ENCODE measurements around the gene ESYT3.

- RRBS = no CpG with 5 or more reads among the region's 4 CpGs
CAGE:
- cytosol, long polyA plus RNA = no peak
- long polyA plus RNA = no peak
- nucleus, long polyA plus RNA = no peak
Observed at GRCh38 chr3:136730376-136731865, 21.3 kb downstream of the STAG1 start.

- RRBS = no CpG with 5 or more reads among the region's 21 CpGs
CAGE:
- cytosol, long polyA plus RNA = no peak
- long polyA plus RNA = no peak
- nucleus, long polyA plus RNA = no peak
Observed at GRCh38 chr3:137998517-137999313, 11.2 kb upstream of the CLDN18 start.

DNA sequence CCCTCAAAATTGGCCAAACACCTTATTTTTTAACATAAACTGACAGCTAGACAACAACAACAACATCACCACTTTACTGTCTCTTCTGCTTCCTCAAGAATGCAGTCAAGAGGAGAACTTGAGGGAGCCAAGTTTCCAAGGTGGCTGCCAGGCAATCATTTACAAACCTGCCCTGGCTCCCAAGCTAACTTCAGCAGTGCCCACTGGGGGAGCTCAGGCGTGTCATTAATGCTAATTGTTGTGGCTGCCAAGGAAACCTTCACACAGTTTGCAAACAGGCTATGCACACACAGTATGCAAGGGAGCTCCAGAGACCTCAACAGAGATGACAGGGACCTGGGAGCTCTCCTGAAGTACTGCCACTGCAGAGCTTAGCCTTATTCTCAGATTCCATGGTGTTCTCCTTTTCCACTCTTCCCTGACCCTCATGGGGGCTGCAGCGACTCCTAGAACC is 2.1 kb downstream of the DZIP1L start:
- RRBS = no CpG with 5 or more reads among the region's 2 CpGs
CAGE:
- cytosol, long polyA plus RNA = no peak
- long polyA plus RNA = no peak
- nucleus, long polyA plus RNA = no peak

- RRBS = under 1% methylated on average over 28 of the region's 51 CpGs
CAGE:
- cytosol, long polyA plus RNA = no peak
- long polyA plus RNA = no peak
- nucleus, long polyA plus RNA = no peak
Observed at GRCh38 chr3:138347936-138348485, 368 bp upstream of the MRAS start.

GRCh38 chr3:138405425-138406041 is 28.9 kb upstream of the ESYT3 start:
- RRBS = no CpG with 5 or more reads among the region's 7 CpGs
CAGE:
- cytosol, long polyA plus RNA = no peak
- long polyA plus RNA = no peak
- nucleus, long polyA plus RNA = no peak

DNA sequence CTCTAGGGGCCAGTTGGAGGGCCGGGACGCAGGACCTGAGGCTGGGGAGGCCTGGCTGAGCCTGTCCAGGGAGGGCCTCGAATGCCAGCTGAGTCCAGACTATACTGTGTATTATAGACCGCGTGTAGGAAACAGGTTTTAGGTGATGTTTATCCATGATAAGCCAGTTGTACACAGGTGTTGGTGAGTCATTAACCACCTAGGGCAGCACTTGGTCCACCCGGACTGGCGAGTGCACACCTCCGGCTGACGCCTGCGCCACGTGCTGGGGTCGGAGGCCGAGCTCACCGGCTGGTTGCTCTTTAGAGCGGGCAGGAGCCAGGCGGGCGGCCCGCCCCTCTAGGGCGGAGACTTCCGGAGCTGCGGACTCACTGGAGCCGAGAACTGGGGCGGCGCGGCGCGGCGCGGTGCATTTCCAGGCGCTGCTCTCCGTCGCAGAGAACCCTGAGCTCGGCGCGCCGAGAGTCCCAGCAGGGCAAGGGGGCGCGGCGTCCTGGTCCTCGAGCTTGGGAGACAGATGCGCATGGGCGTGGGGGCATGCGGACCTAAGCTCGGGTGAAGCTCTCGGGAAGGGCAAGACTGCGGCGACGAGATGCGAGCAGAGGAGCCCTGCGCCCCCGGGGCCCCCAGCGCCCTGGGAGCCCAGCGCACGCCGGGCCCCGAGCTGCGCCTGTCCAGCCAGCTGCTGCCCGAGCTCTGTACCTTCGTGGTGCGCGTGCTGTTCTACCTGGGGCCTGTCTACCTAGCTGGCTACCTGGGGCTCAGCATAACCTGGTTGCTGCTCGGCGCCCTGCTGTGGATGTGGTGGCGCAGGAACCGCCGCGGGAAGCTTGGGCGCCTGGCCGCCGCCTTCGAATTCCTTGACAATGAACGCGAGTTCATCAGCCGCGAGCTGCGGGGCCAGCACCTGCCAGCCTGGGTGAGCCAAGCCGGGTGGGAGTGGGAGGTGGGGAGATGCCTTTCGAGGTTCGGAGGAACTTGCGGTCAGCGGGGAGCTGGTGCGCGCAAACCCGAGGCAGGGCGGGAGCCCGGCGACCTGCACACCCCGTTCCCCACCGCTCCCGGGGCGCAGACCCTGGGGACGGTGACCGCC is at the start of gene ESYT3:
Gene ESYT3, plus strand, starts transcription at position 410 of the 1,093 bp plus-strand sequence.
- RRBS = 4% methylated on average over 25 of the region's 93 CpGs
CAGE:
- cytosol, long polyA plus RNA = no peak
- long polyA plus RNA = no peak
- nucleus, long polyA plus RNA = no peak

DNA sequence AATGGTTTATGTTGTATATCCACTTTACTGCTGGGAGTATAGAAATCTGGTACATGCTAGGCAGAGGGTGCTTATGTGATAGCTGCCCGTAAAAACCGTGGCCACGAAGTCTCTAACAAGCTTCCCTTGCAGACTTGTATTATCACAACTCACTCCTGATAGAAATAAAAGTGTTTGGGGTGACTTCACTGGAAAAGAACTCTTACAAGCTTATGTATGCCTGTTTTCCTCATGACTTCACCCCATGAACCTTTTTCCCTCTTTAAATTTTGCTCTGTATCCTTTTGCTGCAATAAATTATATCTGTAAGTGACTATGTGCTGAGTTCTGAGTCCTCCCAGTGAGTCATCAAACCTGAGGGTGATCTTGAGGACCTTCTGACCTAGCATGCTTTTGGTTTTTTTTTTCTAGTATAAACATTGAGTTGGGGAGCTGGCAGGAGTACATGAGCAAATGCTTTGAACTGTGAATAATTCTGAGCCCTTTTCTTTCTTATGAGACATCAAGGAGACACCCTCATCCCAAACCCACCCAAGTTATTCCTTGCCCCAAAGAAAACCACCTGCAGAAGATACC is 85.7 kb downstream of the FAIM start:
- RRBS = no CpG with 5 or more reads among the region's 3 CpGs
CAGE:
- cytosol, long polyA plus RNA = no peak
- long polyA plus RNA = no peak
- nucleus, long polyA plus RNA = no peak

GRCh38 chr3:138759039-138759504 is 75.7 kb downstream of the PIK3CB start:
- RRBS = no CpG with 5 or more reads among the region's 3 CpGs
CAGE:
- cytosol, long polyA plus RNA = no peak
- long polyA plus RNA = no peak
- nucleus, long polyA plus RNA = no peak

GRCh38 chr3:138936646-138937232 is 10.2 kb downstream of the FOXL2 start:
- RRBS = 5% methylated on average over 3 of the region's 31 CpGs
CAGE:
- cytosol, long polyA plus RNA = no peak
- long polyA plus RNA = no peak
- nucleus, long polyA plus RNA = no peak

DNA sequence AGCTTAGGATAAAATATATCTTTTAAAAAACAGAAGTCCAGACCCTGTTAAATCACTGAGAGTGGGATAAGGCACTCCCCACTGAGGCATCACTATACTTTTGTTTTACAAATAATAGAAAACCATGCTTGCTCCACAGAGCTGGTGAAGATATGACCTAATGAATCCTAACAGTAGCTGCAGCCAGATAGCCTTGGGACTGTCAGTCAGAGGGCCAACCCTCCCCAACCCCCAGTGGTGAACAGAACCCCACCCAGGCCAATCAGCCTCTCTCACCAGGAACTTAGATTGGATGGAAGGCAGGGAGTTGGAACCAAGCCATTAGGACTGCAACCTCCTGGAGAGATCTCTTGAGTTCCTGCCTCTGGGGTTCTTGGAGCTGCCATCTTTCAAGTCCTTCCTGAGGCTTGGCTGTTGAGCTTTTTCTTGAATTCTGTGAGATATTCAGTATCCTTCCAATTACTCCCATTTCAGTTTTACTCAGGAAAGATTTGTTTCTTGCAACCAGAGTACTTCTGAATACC is 3.0 kb upstream of the MRPS22 start:
CAGE:
- cytosol, long polyA plus RNA = no peak
- long polyA plus RNA = no peak
- nucleus, long polyA plus RNA = no peak

DNA sequence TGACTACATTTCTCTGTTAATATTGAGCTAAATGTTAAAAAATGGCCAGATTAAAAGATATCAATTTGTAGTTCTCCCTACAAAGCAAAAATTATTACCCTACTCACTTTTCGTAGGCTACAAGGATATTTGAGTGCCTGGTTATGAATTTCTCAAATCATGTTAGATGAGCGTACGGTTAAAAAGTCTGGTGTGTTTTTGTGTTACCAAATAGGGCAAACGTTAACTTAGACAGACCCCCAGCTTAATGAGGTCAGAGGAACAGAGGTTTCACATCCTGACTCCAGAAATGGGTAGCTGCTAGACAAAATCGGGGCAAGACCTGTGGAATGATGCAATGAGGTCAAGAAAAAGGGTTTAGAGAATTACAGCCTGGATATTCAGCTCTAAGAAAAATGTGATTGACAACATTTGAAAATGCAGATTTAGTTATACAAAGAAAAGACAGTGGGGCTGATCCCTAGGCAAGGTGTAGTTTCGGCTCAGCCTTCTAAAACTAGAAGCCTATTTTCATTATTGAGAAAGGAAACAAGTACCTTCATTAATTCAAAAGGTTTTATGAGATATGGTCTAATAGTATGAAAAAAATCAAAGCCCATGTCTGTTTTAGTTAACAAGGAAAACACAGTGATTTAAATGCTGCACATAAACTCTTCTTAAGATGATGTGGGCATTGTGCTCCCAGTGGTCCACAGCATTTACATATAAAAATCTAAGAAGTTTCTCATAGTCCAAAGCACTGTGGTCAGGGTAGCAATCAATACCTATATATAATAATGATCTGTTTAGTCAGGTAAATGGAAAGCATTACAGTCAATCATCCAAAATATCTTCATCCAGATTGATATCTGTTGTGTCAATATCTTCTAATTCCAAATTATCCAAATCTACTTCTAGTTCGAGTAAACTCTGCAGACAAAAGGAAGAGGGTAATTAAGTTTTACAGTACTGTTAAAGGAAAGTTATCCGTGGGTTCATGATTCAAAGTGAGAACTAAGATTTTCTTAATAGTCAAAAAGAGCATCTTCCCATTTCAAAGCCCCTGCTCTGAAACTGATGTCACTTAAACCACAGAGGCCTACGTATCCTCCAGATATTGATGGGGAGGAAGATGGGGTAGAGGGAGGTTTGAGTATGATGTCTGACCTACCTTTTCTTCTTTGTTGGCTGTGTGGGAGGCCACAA is 13.6 kb downstream of the MRPS22 start:
- RRBS = no CpG with 5 or more reads among the region's 9 CpGs
CAGE:
- cytosol, long polyA plus RNA = start-site peak on the plus strand centred at position 705 of the sequence, 299 bp wide, 138 and 151 reads in 2 replicates
- long polyA plus RNA = start-site peak on the plus strand centred at position 718 of the sequence, 278 bp wide, 38 and 150 reads in 2 replicates
- nucleus, long polyA plus RNA = no peak

DNA sequence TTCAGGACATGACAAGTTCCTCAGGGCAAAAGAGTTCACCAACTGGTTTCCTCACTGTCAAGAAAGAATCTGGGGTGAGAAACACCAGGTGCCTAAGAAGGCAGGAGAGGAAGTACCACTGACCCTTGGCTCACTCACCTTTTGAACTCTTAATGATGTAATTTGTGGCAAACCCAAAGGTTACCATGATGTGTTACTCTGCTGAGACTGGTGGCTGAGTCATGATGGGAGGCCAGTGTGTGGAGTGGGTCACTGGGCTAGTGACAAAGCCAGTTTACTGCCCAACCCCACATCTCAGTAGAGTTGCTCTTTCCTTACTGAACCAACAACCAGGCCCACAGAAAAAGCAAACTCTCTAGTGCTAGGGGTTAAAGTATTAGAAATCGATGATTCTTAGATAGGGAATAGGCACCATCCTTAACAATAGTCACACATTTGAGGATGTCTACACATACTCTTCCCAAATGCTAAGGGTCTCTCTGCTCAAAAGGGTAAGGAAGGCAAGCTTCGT is 3.2 kb downstream of the RBP2 start:
- RRBS = no CpG with 5 or more reads among the region's 2 CpGs
CAGE:
- cytosol, long polyA plus RNA = no peak
- long polyA plus RNA = no peak
- nucleus, long polyA plus RNA = no peak

GRCh38 chr3:139531487-139531888 is 8.1 kb downstream of the RBP1 start:
- RRBS = no CpG with 5 or more reads among the region's 2 CpGs
CAGE:
- cytosol, long polyA plus RNA = no peak
- long polyA plus RNA = no peak
- nucleus, long polyA plus RNA = no peak

DNA sequence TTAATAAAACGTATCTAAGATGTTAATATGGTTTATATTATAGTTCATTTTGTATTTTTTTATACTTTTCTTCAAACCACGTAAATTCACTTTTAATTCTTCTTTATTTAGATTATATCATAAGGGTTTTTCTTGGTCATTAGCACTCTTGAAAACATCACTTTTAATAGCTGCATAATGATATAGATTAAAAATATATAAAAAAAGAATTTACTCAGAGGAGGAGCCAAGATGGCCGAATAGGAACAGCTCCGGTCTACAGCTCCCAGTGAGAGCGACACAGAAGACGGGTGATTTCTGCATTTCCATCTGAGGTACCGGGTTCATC is 51.2 kb upstream of the RBP1 start:
- RRBS = no CpG with 5 or more reads among the region's 7 CpGs
CAGE:
- cytosol, long polyA plus RNA = no peak
- long polyA plus RNA = no peak
- nucleus, long polyA plus RNA = no peak

DNA sequence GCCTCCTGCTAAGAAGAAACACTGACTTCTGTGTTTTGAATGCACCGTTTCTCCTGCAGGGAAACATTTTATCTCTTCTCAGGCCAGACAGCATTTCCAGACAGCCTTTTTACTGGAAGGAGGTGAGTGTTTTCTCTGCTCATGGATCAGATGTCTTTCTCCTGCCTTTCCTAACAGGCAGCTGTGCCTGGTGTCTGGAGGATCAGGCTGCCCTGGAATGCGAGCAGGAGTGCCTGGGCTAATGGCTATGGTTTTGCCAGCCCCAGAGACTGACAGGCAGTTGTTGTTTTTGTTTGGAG is 96.6 kb upstream of the NMNAT3 start:
- RRBS = no CpG with 5 or more reads among the region's 2 CpGs
CAGE:
- cytosol, long polyA plus RNA = no peak
- long polyA plus RNA = no peak
- nucleus, long polyA plus RNA = no peak

DNA sequence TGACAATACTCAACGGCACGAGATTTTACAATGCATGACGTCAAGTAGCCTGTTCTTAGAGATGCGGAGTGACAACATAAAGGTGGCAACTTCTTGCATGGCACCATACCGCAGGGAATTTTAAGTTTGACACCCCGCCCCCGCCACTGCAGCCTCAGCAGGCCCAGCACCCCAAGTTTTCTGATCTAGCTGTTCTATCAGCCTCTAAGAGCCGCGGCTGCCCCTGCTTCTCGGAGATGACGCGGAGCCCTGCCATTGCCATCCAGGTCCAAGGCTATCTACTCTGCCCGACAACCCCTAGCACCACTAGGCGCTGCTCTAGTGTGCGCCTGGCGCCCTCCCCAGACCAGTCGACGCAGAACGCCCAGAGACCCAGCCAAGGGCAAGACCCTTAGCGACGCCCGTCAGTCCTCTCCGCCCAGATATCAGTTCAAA is 591 bp upstream of the CLSTN2 start:
- RRBS = no CpG with 5 or more reads among the region's 23 CpGs
CAGE:
- cytosol, long polyA plus RNA = no peak
- long polyA plus RNA = no peak
- nucleus, long polyA plus RNA = no peak

- RRBS = no CpG with 5 or more reads among the region's 11 CpGs
CAGE:
- cytosol, long polyA plus RNA = no peak
- long polyA plus RNA = no peak
- nucleus, long polyA plus RNA = no peak
Observed at GRCh38 chr3:141114834-141115340, 63.7 kb downstream of the SPSB4 start.

GRCh38 chr3:141332404-141332767 is 35.9 kb upstream of the ZBTB38 start:
- RRBS = no CpG with 5 or more reads among the region's 5 CpGs
CAGE:
- cytosol, long polyA plus RNA = no peak
- long polyA plus RNA = no peak
- nucleus, long polyA plus RNA = no peak

- RRBS = 88% methylated on average over 2 of the region's 12 CpGs
CAGE:
- cytosol, long polyA plus RNA = no peak
- long polyA plus RNA = no peak
- nucleus, long polyA plus RNA = no peak
Observed at GRCh38 chr3:141345868-141346783, 22.2 kb upstream of the ZBTB38 start.

DNA sequence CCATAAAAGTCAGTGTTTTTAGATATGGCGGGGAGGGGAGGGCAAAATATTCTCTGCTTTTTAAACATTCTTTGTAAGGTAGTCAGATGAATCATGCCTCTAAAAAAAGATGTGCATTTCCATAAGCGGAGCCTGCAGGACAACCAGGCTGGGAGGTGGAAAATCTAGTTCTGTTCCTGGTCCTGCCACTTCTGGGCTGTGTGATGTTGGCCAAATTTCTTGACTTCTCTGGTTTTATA is 7.2 kb upstream of the ZBTB38 start:
- RRBS = no CpG with 5 or more reads among the region's 2 CpGs
CAGE:
- cytosol, long polyA plus RNA = no peak
- long polyA plus RNA = no peak
- nucleus, long polyA plus RNA = no peak